Epithelial cell of esophagus (primary cell): ENCODE measurements around the gene DLG5.

- RRBS = no CpG with 5 or more reads among the region's 37 CpGs
These were observed 47.9 kb downstream of the KCNMA1 start for GRCh38 chr10:77589340-77590389.

- RRBS = no CpG with 5 or more reads among the region's 9 CpGs
These were observed 89.0 kb downstream of the DLG5 start for GRCh38 chr10:77837481-77838078.

DNA sequence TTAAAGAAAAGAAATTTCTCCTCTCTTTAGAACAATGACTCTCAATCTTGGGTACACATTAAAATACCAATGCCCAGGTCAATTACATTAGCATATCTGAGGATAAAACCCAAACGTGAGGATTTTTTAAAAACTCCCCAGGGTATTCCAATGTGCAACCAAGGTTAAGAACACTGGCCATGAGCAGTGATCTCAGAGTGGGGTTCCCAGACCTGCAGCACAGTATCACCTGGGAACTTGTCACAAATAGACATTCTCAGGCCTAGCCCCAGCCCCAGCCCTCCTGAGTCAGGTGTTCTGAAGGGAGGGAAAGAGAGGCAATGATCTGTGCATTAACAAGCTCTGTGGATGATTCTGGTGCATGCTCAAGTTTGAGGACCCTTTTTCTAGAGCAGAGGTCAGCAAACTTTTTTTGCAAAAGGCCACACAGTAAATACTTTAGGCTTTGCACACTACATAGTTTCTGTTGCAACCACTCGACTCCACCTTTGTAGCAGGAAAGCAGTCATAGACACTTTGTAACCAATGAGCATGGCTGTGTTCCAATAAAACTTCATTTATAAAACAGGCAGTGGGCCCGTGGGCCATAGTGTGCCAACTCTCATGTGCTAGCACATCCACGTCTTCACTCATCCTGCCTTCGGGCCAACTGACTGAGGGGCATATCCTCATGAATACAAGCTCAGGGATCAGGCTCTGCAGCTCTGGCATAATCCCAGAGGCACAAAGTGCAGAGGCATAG lies 71.4 kb downstream of the DLG5 start:
- RRBS = no CpG with 5 or more reads among the region's 5 CpGs

- RRBS = no CpG with 5 or more reads among the region's 1 CpG
These were observed 70.3 kb downstream of the DLG5 start for GRCh38 chr10:77856370-77856568.

DNA sequence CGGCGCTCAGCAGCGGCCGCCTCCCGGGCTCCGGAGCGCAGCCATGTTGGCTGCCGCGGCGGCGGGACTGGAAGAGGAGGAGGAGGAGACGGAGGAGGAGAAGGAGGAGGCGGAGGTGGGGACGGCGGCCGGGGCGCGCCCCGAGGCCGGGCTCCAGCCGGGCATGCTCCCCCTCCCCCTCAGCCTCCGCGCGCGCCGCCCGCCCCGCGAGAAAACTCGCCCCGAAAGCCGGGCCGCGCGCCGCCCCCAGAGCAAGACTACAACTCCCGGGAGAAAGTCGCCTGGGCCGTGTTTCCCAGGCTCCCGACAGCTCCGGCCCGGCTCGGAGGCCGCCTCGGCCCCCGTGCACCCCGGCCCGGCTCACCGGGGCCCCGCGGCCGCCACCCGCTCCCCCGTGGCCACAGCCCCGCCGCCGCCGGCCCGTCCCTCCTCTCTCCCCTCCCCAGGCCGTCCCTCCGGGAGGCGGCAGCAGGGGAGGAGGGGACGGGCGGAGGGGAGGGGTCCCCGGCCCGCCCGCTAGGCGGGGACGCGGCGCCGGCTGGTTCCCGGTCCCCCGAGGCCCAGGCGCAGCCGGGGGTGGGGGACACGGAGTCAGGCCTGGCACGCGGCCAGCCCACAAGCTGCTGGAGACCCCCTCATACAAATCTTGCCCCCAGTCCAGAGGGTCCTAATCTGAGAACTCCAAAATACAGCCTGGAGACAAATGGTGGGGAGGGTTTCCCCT lies at the start of gene DLG5:
DLG5 (minus strand) TSS at position 70 of the 724 bp plus-strand sequence.
- RRBS = 3% methylated on average over 46 of the region's 79 CpGs

- RRBS = no CpG with 5 or more reads among the region's 84 CpGs
These were observed 269.4 kb downstream of the RPS24 start for GRCh38 chr10:78302631-78303909.

DNA sequence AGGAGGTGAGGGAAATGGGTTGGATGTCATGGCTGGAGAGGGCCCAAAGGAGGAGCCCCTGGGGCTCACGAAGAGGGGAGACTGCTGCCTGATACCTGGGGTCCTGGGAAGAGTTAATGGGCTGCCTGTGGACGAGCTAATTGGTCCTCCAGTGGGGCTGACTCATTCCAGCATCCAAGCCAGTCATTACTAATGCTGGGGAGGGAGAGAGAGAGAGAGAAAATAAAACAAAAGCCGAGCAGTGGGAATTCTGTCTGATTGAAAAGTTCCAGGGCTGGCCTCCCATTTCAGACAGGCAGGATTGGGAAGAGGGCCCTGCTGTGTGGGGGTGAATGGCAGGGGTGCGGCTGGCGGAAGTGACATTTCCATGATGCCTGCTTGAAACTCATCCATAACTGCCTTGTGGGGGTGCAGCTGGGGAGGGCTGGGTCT lies 297.8 kb downstream of the RPS24 start:
- RRBS = no CpG with 5 or more reads among the region's 5 CpGs

- RRBS = no CpG with 5 or more reads among the region's 2 CpGs
These were observed 516.6 kb upstream of the ZMIZ1 start for GRCh38 chr10:78552103-78552585.

GRCh38 chr10:78689207-78689665 lies 379.5 kb upstream of the ZMIZ1 start:
- RRBS = no CpG with 5 or more reads among the region's 9 CpGs

- RRBS = no CpG with 5 or more reads among the region's 7 CpGs
These were observed 327.2 kb upstream of the ZMIZ1 start for GRCh38 chr10:78741426-78742159.

GRCh38 chr10:78777160-78778357 lies 291.2 kb upstream of the ZMIZ1 start:
- RRBS = no CpG with 5 or more reads among the region's 14 CpGs

DNA sequence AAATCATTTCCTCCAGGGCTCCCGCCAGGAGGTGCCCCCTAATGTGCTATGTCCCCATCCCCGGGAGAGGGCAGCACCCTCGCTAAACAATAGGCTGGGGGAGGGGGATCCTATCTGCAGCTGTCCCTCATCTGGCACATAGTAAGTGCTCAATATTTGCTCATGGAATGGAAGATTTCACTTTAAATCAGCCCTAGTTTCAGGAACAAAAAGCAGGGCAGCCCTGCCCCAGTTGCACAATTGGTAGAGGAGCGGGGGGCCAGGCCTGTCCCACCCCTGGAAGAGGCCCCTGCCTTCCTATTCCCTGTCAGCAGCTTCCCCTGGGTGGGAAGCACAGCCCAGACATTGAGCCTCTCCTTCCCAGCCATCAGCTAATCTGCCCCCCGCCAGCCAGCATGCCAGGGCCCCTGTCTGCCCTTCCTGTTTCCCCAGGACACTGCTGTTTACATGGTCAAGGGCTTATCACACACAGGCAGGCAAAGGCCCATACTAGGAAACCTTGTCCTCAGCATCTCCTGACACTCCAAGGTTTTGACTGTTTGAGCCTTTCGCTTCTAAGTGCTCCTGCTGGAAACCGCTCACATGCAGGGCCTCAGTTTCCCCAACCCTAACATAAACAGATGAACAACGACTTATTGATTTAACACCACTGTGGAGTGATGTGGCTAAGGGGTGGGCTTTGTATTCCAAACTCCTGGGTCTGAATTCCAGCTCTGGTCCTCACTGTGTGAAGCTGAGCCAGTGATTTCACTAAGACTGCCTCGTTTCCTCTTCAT lies 130.7 kb upstream of the ZMIZ1 start:
- RRBS = no CpG with 5 or more reads among the region's 9 CpGs

GRCh38 chr10:78948644-78949088 lies 120.1 kb upstream of the ZMIZ1 start:
- RRBS = no CpG with 5 or more reads among the region's 5 CpGs

DNA sequence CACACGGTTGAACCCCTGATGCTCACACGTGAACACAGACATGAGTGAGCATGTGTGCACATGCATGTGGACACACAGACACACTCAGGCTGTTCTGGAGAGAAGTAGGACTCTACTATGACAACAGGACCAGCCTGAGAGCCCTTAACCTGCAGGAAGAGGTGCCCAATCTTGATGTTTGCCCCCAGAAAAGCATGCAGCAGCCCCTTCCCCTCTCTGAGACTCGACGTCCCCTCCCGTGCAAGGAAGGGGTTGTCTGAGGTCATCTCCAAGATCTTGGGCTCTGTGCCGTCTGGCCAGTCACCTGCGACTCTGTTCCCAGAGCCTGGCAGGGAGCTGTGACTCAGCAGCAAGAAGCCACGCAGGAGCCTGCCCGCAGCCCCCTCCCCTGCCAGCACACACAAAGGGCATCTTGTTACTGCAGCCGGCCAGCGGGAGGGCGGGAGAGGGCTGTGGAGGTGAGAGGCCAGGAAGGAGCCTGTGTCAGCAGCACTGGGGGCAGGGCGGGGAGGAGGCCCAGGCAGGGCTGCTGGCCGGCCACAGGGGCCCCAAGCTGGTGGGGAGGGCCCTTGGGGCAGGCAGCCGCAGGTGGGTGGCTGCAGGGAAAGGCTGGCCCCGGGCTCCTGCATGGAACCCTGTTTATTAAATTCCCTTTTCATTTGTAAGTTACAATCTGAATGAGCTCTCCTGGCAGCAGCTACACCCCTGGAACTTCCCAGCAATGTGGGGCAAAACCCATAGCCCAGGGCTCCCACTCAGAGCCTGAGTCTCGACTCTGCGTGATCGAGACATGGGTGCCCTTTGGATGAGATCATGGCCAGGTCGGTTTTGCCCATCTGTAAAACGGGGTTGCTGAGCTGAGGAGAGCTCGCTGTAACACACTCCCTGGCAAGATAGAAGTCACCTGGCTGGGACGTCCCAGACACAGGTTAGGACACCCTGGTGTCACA lies 103.7 kb upstream of the ZMIZ1 start:
- RRBS = 8% methylated on average over 3 of the region's 23 CpGs

GRCh38 chr10:78972364-78973105 lies 96.2 kb upstream of the ZMIZ1 start:
- RRBS = no CpG with 5 or more reads among the region's 11 CpGs

DNA sequence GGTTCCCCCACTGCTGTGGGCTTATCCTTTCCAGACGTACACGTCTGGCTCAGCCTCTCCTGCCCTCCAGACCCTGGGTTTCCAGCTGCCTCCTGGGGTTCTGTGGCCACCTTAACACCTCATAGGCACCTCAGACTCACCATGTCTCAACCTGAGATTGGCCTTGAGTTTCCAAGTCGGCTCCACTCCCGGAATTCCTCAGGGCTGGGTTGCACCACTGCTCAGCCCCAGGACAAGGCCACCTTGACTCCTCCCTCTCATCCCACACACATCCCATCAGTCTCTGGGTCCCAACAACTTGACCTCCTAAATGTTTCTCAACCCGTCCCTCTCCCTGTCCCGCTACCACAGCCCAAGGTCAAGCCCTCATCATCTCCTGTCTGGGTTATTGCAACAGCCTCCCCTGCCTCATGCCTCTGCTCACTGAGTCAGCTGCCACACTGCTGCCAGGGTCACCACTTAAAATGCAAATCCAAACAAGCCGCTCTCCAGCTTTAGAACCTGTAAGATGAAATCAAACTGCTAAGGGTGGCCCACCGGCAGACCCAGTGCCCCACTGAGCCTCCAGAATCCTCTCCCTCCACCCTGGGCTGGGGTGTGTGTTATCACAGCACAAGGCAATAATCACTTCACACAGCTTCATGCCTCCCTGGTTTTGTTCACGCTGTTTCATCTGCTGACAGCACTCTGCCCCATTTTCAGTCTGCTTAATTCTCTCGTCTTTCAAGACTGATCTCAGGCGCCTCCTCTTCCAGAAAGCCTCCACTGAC lies 90.9 kb upstream of the ZMIZ1 start:
- RRBS = no CpG with 5 or more reads among the region's 11 CpGs

- RRBS = 4% methylated on average over 21 of the region's 55 CpGs
These were observed 609 bp downstream of the ZMIZ1 start for GRCh38 chr10:79069316-79069833.

DNA sequence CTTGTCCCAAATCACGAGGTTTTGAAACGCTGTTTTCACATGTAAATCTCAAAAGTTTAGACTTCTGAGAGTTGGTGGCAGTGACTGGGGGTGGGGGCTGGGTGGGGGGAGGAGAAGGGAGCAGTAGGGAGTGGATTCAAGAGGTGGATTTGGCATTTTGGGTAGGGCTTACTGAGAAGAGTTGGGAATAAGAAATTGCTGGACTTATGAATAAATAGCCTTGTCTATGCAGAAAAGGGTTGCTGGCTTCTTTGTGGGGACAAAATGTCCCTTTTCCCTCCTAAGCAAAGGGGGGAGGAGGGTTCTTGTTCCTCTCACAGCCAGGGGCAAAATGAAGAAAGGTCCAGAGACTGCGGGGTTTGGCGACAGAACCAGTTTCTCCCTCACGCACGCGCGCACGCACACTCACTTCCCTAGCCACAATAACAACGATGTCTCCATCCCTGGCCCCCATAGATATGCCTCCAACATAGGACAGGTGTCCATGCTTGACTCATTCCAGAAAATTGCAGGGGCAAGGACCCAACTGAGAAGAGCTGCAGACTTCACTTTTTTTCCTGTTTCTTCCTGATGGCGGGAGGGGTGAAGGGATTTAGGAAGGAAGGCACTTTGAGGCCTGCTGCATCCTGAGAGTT lies 3.2 kb downstream of the ZMIZ1 start:
- RRBS = no CpG with 5 or more reads among the region's 11 CpGs

GRCh38 chr10:79079593-79080049 lies 10.9 kb downstream of the ZMIZ1 start:
- RRBS = 100% methylated on average over 1 of the region's 7 CpGs

DNA sequence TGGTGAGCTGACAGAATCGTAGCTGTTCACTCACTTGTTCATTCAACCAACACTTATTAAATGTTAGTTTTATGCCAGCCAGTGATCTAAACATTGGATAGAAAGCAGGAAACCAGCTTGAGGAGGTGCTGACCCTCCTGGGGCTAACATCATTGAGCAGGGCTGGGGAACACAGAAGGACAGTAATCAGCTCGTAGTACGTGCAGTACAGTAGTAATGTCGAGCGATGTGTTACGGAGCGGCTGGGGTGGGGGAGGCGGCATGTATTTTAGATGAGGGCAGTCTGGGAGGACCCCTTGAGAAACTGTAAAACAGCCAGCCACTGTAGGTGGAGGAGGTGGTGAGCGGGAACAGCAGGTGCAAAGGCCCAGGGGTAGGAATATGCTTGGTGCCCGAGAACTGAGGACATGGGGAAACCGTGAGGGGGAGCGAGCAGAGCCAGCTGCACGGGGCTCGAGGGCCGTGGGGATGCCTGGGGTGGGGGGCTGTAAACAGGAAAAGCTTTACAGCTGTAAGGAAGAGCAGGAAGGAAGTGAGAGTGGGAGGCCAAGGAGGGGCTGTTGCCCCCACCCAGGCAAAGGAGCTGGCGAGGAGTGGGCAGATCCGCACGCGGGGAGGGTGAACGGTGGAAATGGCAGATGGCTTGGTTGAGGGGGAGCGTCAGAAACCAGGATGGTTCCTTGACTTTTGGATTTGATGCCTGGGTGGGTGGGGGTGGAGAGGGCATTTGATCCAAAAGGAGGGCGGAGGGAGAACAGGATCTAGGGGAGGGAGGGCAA lies 34.2 kb downstream of the ZMIZ1 start:
- RRBS = no CpG with 5 or more reads among the region's 22 CpGs